Cardiac ventricle fibroblast (primary cell): Measurements from ENCODE around the gene PHC3.

GRCh38 chr3:167992566-167992927 lies 103.2 kb downstream of the GOLIM4 start:
- RAMPAGE, long total RNA: no peak

- RAMPAGE, long total RNA: no peak
Measured at GRCh38 chr3:168091833-168092639, 3.7 kb downstream of the GOLIM4 start.

- RAMPAGE, long total RNA: no peak
Measured at GRCh38 chr3:168260667-168260945, 164.9 kb upstream of the GOLIM4 start.

GRCh38 chr3:169173250-169173770 lies 490.2 kb downstream of the MECOM start:
- RAMPAGE, long total RNA: no peak

DNA sequence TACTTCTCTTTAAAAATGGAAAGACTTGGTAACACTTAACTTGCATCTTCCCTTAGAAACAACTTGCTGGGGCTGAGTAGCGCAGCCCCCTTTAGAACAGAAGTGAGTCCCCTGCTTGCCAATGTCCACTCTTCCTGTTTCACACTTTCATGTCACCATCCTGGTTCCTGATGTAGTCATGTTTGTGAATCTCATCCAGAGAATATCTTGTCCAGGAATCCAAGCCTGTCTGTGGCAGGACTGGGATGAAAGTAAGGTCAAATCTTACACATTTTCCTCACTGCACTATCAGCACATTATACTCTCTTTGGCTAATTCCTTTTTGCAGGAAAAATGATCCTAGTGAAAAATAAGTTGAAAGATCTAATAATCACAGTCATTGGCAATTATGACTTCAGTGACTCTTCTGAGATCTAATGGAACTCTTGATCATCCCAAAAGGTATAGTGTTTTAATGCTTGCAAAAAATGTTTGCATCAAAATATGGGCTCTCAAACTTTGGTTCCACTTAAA lies 457.5 kb downstream of the MECOM start:
- RAMPAGE, long total RNA: no peak

DNA sequence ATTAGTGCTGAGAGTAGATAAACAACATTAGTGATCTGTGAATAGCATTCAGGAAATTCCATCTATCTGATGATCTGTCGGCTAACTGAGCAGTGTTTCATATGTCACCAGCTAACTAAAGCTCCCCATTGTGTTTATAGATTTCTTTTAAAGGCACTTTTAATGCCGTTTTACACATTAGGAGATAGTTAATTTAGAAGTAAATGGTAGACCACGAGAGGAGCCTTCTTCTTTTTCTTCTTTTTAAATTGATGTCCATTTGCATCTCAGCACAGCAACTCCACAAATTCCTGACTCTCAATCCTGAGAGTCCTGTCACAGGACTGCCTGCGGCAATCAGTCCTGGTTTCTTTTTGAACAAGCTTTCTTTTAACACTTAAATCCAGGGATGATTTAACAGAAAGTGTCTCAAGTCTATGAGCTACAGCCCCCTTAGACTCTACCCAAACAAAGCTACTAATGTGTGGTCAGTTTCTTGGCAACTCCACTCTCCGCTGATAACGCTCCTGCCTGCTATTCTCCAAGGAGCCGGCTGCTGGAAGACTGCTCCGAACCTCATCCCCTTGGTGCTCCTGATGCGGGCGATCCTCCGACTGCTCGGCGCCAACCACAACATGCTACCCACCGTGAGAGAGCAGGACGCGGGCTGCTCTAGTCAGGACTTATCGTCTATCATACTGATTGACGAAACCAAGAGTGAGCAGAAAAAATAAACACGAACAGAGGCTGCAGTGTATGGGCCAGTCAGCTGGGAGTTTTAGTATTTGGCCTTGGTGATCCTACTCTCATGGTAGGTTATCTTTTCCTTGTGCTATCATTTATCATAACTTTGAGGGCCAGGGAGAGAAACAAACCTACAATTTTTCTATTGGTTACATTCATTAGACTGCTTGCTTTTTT lies 421.3 kb downstream of the MECOM start:
- RAMPAGE, long total RNA: no peak

DNA sequence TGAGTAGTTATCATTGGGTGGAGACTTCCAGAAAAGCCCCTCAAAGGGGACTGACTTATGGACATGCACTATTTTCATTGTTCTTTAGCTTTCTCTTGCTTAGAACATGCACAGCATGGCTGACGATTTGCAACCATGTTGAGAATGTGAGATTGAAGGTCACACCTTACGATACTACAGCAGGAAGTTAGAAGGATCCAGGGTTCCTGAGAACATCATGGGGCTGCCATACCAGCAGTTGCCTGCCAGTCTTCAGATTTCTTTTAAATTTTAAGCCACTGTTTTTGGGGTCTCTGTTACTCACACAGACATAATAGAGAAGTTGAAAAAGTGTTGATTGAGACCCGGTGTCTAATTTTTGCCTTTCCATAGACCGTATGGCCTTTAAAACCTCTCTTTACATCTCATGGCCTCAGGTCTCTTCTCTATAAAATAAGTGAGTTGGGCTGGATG lies 396.5 kb downstream of the MECOM start:
- RAMPAGE, long total RNA: no peak

DNA sequence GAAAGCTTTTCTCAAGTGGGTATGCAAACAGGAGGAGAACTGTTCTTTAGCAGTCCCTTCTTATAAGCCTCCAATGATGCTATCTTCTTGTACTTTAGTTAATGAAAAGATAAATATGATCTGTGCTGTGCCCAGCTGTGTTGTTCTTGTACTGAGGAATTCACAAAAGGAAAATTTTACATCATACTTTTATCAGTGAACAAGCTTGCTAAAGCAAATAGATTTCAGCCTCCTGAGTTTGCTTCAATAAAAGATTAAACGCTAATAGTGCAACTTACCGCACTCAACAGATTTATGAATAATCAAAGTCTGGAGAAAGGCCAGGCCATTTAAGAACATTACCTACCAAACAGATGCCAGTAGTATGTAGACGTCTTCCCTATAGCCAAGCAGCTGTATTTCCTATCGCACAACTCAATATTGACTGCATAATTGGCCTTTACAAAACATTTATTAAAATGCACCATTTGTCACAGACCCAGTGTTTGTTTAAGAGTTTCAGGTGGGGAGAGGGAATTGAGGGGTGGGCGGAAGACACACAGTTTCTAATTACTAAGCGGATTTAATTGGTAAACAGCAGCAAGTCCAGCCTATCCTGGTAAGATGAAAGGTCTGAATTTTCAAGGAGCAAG lies 395.0 kb downstream of the MECOM start:
- RAMPAGE, long total RNA: no peak

DNA sequence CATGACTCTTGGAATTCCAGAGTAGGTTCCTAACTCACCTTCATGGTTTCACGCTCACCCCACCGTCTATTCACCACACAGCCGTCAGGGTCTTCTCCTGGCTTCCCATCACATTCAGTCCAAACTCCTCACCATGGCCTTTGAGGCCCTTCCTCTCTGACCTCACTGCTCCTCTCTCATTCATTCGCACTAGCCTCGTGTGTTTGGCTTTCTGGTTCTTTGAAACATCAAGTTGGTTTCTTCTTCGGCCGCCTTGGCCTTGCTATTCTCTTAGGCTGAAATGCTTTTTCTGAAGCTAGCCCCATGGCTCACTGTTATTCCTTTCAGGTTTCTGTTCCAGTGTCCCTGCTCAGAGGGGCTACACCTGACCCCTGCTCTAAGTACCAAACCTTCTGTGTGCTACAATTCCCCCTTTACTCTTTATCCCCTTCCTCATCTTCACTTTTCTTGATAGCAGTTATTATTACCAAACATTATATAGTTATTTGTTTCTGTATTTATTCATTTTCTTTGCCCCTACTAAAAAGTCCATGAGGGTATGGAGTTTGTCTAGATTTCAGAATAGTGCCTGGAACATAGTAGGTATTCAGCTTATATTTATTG lies 370.2 kb downstream of the MECOM start:
- RAMPAGE, long total RNA: no peak

GRCh38 chr3:169387746-169388482 lies 275.6 kb downstream of the MECOM start:
- RAMPAGE, long total RNA: no peak

DNA sequence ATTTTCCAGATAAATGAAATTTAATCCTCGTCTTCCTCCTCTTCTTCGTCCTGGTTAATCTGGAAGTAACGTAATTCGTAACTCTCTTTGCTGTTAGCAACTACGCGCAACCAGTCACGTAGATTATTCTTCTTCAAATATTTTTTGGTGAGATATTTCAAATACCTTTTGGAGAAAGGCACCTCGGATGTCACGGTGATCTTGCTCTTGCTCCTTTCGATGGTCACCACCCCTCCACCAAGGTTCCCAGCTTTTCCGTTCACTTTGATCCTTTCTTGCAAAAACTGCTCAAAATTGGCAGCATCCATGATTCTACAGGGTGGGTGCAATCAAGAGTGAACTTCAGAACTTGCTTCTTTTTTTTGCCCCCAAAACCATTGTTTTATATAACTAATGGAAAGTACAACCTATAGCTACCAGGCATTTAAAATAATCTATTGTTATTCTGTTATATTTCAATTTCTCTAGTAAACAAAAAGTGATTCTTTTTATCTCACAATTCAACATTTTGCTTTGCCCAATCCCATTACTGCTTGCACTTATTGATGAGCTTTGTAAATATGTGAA lies 179.8 kb downstream of the MECOM start:
- RAMPAGE, long total RNA: no peak

DNA sequence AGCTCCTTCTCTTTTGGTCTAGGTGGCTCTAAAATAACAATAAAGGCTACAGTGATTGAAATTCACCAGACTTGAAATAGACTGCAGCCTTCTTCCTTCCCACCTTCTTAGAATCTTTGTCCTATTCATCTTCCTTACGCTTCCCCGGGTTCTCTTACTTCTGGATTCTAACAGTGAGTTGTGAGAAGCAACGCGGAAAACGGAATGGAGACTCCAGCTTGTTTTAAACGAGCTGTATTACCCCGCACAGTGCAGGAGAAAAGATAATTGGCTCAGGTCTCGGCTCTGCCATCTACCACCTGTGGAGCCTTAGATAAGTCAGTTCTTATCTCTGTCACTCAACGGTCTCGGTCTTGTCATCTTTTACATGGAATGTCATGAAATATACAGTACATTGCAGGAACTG lies 616 bp upstream of the SEC62 start:
- RAMPAGE, long total RNA: no peak

DNA sequence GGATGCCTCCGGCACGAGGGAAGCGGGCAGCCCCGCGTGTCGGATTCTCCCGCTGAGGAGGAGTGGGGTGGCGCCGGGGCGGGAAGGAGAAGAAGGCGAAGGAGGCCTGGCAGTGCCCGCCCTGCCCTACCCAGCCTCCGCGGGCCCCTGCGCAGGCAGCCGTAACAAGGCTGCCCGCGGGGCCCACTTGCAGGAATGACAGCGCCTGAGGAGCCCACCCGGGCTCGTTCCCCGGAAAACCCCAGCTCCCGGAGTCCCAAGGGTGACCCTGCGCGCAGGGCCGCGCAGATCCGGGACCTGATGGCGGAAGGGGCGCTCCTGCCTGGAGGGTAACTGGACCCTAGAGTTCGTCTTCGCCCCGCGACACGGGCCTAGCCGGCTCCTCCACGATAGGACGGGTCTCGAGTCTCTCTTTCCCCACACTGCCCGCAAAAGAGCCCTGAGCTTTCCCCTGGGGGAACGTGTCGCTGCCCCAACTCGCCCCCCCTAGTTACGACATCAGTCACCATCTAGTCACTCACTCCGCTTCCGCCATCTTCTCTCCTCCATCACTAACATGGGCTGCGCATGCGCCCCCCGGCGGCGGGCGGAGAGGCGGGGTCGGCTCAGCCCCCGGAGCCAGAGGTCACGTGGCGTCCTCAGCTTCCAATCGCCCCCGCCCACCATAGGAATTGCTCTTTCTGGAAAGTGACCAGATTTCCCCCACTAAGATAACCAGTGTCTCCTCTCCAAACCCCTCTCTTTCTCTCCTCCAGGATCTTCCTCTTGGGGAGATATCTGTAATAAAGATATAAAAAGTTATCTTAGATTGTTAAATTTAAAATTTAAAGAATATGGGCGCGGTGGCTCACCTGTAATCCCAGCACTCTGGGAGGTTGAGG lies at the start of gene PHC3:
PHC3 (minus strand) TSS at position 553 of the 881 bp plus-strand sequence.
- RAMPAGE, long total RNA: start-site peak on the minus strand centred at position 553 of the sequence, 29 bp wide, 46 and 35 reads in 2 replicates

DNA sequence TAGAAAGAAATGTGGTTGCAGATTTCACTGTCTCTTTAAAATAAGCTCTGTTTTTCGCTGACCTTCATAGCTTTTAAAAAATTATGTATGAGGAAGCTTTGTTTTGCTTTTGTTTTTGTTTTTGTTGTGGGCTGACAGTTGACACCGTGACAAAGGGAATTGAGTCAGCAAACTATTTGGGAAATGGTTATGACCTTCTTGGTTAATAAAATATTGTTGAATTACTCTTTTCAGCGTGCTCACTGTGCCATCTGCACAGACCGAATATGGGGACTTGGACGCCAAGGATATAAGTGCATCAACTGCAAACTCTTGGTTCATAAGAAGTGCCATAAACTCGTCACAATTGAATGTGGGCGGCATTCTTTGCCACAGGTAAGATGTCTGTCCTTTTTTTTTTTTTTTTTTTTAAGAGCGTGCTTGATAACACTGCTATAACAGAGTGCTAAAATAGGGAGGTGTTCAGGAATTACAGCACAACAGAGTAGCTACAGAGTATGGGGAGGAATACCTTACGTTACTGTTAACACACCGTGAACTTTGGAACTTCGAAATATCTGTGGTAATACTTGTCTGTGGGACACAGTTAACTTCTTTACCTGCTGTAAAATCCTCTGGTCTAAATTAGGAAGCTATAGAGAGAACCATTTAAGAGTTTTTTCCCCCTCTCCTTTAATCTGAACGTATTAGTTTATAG lies 48.1 kb downstream of the PRKCI start:
- RAMPAGE, long total RNA: no peak

GRCh38 chr3:170343864-170344275 lies 13.6 kb upstream of the SKIL start:
- RAMPAGE, long total RNA: no peak

- RAMPAGE, long total RNA: no peak
Measured at GRCh38 chr3:170390987-170391360, 27.7 kb upstream of the CLDN11 start.

DNA sequence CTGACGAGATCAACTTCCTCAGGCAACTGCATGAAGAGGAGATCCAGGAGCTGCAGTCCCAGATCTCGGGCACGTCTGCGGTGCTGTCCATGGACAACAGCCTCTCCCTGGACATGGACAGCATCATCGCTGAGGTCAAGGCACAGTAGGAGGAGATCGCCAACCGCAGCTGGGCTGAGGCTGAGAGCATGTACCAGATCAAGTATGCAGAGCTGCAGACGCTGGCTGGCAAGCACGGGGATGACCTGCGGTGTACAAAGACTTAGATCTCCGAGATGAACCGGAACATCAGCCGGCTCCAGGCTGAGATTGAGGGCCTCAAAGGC lies 77.4 kb downstream of the CLDN11 start:
- RAMPAGE, long total RNA: no peak

- RAMPAGE, long total RNA: no peak
Measured at GRCh38 chr3:170866654-170866990, 3.4 kb downstream of the RPL22L1 start.

GRCh38 chr3:170884150-170884992 lies 14.4 kb upstream of the RPL22L1 start:
- RAMPAGE, long total RNA: no peak

- RAMPAGE, long total RNA: no peak
Measured at GRCh38 chr3:171173616-171174158, 147.2 kb upstream of the SLC2A2 start.